ENCODE measurements around the genes GSTM2 and SLC16A4.

DNA sequence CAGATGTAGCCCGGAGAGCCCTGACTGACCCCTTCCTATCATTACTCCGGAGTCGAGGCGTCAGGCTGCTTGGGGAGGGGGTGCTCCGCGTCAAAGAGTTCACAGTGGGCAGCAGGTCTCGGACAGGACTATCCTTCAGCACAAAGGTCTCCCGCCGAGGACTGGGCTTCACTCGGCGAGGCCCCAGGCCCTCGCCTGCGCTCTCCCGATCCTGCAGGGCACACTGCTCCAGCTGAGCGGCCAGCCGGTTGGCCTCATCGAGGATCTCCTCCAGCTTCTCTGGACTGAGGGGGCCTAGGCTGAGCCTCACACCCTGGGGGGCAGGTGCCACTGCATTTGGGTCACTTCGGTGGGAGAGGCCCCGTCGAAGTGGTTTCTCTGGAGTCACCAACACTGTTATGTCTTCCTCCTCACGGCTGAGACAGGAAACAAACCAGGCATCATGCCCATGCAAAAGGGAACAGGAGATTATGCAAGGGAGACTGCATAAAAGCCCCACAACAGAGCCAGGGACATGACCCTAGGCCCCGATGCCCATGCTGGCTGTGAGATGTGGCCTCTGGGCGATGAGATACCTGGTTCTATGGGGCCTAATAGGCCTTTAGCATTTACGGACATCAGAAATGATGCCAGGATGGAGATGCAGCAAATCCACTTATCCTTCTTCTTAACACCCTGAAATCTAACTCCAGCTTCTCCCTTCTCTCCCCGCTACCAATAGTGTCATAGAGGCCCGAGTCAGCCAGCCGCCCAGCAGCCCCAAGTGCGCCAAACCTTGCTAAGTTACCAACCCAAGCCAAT is 1.1 kb downstream of the PSRC1 start:
- RAMPAGE, long total RNA, result no peak
- RRBS, result no CpG with 5 or more reads among the region's 28 CpGs

GRCh38 chr1:109298913-109300264 is 7.4 kb downstream of the MYBPHL start:
- RAMPAGE, long total RNA, result no peak
- RRBS, result no CpG with 5 or more reads among the region's 26 CpGs

- RAMPAGE, long total RNA, result no peak
- RRBS, result 96% methylated on average over 2 of the region's 5 CpGs
These were observed 9.8 kb upstream of the MYBPHL start for GRCh38 chr1:109316580-109317095.

DNA sequence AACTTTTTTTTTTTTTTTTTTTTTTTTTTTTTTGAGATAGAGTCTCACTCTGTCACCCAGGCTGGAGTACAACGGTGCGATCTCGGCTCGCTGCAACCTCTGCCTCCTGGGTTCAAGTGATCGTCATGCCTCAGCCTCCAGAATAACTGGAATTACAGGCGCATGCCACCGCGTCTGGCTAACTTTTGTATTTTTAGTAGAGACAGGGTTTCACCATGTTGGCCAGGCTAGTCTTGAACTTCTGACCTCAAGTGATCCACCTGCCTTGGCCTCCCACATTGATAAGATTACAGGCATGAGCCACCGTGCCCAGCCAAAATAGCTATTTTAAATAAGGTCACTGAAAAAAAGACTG is 2.5 kb downstream of the SORT1 start:
- RAMPAGE, long total RNA, result no peak
- RRBS, result no CpG with 5 or more reads among the region's 9 CpGs

- RAMPAGE, long total RNA, result no peak
- RRBS, result no CpG with 5 or more reads among the region's 2 CpGs
These were observed 2.1 kb downstream of the SORT1 start for GRCh38 chr1:109395628-109395995.

DNA sequence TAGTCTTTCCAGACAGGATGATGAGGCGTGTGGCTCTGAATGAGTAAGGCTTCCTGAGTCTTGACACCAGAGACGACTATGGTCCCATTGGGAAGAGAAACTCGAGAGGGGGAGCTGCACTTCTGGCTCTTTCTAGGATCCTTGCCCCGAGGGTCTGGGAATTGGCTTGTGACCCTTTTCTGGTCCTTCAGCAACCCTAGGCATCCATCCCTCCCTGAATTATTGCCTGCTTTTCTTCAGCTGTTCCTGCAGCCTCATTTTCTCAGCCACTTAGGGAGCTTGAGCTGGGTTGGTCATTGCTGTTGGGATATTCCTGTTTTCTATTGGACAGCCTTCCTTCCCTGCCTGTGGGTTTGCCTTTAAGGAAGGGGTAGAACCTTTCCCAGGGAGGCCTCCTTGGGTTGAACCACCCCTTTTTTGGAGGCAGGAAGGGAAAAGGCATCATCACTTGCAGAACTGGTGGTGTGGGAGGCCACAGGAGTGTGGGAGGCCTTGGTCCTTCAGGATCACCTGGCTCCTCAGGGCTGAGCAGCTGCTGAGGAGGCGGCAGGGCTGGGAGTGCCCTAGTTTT is 834 bp upstream of the CYB561D1 start:
- RAMPAGE, long total RNA, result no peak
- RRBS, result no CpG with 5 or more reads among the region's 5 CpGs

GRCh38 chr1:109616340-109617108 is 2.9 kb downstream of the GNAT2 start:
- RAMPAGE, long total RNA, result no peak
- RRBS, result no CpG with 5 or more reads among the region's 4 CpGs

DNA sequence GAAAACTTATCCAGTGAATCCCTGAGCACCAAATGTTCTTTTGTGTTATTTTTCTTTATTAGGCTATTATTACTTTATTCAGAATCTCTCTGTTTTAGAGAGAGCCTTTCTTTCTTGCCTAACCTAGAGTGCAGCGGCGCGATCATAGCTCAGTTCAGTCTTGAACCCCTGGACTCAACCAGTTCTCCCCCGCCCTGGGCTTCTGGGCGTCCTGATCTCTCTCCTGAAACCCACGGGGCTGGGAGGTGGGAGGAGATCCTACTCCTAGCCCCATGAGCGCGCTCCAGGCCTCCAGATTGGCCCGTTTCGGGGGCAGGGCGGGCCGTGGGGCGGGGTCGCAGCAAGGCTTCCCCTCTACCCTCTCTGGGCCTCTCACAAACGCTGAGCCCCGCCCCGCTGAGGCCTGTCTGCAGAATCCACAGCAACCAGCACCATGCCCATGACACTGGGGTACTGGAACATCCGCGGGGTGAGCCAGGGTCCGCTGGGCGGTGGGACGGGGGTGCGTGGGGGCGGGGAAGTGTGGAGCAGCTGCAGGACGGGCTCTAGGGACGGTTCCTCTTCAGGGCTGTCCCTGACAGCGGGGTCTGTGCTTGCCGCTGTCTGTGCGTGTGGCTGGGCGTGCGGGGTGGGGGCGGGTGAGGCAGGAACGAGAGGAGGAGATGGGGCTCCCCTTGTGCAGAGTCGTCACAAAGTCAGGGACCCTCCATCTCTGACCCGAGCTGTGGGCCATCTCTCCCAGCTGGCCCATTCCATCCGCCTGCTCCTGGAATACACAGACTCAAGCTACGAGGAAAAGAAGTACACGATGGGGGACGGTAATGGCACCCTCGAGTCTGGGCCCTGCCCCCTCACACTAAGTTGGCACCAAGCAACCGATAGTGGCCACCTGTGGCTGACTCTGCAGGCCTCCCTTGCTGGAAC is at the start of gene GSTM2:
Gene GSTM2 (plus strand): TSS at position 375 of the 924 bp plus-strand sequence.
- RAMPAGE, long total RNA, result start-site peak on the plus strand centred at position 405 of the sequence, 12 bp wide, 18 and 28 reads in 2 replicates
- RRBS, result no CpG with 5 or more reads among the region's 41 CpGs

DNA sequence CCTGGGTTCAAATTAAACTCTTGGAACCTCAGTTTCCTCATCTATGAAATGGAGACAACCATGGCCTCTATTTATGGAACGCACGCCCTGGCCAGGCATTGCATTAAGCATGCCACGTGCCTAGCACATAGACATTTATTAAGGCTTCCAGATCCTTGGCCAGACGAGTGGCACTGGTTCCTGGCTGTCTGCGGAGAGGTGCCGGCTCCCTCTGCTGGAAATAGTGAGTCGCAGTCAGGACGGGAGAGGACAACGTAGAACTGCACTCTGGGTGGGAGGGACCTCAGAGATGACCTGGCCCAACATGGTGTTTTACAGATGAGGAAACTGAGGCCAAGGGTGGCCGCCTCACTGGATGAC is 9.9 kb upstream of the EPS8L3 start:
- RAMPAGE, long total RNA, result no peak
- RRBS, result no CpG with 5 or more reads among the region's 10 CpGs

- RAMPAGE, long total RNA, result no peak
- RRBS, result no CpG with 5 or more reads among the region's 8 CpGs
These were observed 33.2 kb upstream of the EPS8L3 start for GRCh38 chr1:109796726-109797516.

- RAMPAGE, long total RNA, result no peak
- RRBS, result no CpG with 5 or more reads among the region's 7 CpGs
These were observed 7.2 kb upstream of the AHCYL1 start for GRCh38 chr1:109977344-109977701.

- RAMPAGE, long total RNA, result no peak
- RRBS, result 6% methylated on average over 26 of the region's 69 CpGs
These were observed 14.1 kb upstream of the ALX3 start for GRCh38 chr1:110084299-110085267.

- RAMPAGE, long total RNA, result no peak
- RRBS, result no CpG with 5 or more reads among the region's 4 CpGs
These were observed 46.8 kb upstream of the RBM15 start for GRCh38 chr1:110292416-110292810.

- RAMPAGE, long total RNA, result no peak
- RRBS, result no CpG with 5 or more reads among the region's 41 CpGs
These were observed 1.8 kb downstream of the RBM15 start for GRCh38 chr1:110340744-110341683.

DNA sequence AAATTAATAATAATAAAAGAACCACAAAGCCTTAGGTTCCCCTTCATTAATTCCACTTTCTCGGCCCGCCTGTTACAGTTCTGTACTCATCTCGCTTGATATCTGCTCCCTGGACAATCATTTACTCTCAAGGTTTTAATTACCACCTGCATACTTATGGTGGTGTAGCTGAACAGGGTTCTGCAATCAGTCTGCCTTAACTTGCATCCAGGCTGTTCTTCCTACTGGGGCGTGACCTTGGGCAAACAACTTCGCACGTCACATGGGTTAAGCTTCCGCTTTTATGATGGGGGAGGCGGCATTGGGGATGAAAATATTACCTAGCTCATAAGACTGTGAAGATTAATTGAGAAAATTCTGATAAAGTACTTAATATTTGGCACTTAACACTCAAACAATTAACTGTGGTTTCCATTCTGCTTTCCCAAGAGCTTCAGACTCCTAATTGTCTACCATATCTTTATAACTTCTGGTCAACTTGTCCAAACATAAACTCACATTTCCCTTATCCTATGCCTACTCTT is 5.8 kb downstream of the SLC16A4 start:
- RAMPAGE, long total RNA, result no peak
- RRBS, result no CpG with 5 or more reads among the region's 8 CpGs

- RAMPAGE, long total RNA, result no peak
- RRBS, result no CpG with 5 or more reads among the region's 13 CpGs
These were observed at the start of gene SLC16A4 for GRCh38 chr1:110390584-110391642. TSS of gene SLC16A4 (minus strand) at chr1:110391026.

GRCh38 chr1:110401235-110401621 is 6.3 kb downstream of the LAMTOR5 start:
- RAMPAGE, long total RNA, result no peak
- RRBS, result no CpG with 5 or more reads among the region's 4 CpGs

- RAMPAGE, long total RNA, result no peak
- RRBS, result no CpG with 5 or more reads among the region's 4 CpGs
These were observed 15.9 kb downstream of the PROK1 start for GRCh38 chr1:110466902-110467129.

GRCh38 chr1:110593806-110594884 is 12.0 kb downstream of the KCNA2 start:
- RAMPAGE, long total RNA, result no peak
- RRBS, result no CpG with 5 or more reads among the region's 10 CpGs

GRCh38 chr1:110636002-110636508 is 29.9 kb upstream of the KCNA2 start:
- RAMPAGE, long total RNA, result no peak
- RRBS, result no CpG with 5 or more reads among the region's 3 CpGs

Measured in epithelial cell of proximal tubule (primary cell).